ENCODE measurements around a stretch of chr21.

- PRO-cap = no peak
Measured at GRCh38 chr21:38821202-38821911, 15.6 kb downstream of the ETS2 start.

GRCh38 chr21:38954350-38954724 is 148.6 kb downstream of the ETS2 start:
- PRO-cap = bidirectional peak, plus-strand start at chr21:38954859, minus-strand start at chr21:38954589

- PRO-cap = no peak
Measured at GRCh38 chr21:39030312-39030910, 152.8 kb downstream of the PSMG1 start.

DNA sequence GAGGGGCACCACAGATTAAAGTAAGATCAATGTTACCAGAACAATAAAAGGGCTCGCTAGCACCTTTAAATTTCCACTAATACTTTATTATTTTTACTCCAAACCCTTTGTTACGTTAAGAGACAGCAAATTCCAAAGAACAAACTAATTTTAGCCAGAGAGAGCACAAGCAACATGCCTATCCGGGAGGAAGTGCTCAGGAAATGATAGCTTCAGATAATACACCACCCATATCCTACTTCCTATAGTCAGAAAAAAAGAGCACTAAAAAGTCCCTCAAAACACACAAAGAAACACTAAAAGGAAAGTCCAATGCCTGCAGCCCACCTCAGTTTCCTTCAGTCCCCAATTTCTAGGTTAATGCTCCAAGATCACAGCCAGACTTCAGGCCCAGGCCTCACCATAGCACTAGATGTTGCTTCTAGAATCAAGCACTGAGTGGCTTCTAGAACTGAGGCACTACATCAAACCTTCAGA is 142.7 kb downstream of the PSMG1 start:
- PRO-cap = no peak

- PRO-cap = no peak
Measured at GRCh38 chr21:39311281-39311480, 2.3 kb downstream of the BRWD1 start.

DNA sequence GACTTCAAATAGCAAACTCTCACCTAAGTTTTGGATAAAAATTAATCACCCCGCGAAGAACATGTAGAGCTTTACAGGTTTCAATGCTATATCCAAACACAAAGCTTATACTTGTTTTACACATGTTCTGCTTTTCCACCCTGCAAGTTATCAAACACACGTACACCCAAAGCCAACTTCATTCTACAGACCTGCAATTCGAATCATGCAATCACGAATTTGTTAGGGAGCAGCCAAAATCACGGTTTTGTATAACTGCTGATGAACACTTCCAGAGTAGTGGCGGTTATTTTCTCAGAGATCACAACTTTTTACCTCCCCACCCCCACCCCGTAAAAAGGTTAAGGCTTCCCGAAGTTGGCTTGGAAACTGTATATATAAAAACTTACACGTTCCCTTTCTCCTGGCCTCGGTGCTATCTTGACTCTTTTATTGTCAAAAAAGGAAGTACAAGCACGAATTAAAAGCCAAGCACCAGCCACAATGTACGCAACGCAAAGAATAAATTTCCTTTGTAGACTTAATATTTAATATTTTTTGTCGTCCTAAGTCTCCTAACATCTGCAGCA is 1.3 kb downstream of the HMGN1 start:
- PRO-cap = no peak

GRCh38 chr21:39536000-39536446 is 76.7 kb upstream of the B3GALT5 start:
- PRO-cap = no peak

GRCh38 chr21:39637275-39638298 is 24.8 kb downstream of the B3GALT5 start:
- PRO-cap = bidirectional peak, plus-strand start at chr21:39637646, minus-strand start at chr21:39637378; unidirectional peak, plus-strand start at chr21:39638071

DNA sequence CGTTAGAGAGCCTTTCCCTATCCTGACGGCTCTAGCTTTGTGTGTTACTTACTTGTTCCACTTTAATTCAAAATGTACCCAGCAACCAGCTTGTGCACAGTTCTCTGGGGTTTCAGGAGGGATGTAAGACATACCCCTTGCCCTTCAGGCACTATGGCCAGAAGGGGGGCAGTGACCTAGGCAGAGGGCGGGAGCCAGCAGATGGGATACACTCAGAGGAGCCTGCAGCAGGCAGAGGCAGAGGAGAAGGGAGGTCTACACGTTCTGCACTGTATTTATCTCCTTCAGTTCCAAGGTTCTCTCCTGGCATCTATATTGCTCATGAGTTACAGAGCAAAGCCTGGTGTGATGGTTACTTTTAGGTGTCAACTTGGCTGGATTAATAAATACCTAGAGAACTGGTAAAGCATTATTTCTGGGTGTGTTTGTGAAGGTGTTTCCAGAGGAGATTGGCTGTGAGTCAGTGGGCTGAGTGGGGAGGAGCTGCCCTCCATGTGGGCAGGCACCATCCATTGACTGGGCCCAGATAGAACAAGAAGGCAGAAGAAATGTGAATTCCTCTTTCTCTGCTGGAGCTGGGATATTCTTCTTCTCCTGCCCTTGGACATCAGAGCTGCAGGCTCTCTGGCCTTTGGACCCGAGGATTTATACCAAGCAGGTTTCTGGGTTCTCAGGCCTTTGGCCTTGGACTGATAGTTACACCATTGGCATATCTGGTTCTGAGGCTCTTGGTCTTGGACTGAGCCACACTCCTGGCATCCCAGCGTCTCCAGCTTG is 44.3 kb downstream of the B3GALT5 start:
- PRO-cap = bidirectional peak, plus-strand start at position 512 of the sequence, minus-strand start at position 286 of the sequence

DNA sequence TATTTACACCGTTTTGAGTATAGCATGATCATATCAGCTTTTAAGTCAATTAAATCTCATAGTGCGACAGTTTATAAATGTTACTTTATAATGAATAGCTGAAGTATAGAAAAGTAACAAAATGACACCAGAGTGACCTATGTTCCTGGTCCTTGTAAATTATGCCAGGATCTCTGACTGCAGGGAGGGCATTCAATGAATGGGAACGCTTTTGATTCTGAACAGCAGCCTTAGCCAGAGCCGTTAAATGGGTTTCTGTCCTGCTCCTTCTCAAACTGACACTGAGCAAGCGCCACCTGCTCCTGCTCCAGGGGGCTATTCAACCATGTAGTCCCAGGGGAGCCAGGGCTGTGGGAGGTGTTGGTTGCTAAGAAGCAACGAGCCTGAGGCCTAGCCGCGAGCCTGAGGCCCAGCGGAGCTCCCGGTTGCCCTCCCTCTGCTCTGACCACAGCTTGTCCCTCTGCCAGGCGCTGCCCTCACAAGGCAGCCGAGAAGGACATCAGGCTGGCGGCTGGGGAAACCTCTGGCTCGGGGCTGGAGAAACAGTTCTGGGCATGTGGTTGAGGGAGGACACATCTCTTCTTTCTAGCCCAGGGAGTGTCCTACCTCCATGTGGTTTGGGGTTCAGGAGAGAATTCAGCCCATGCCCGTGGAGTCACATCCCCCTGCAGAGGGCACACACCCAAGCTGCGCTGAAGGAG is 17.9 kb downstream of the PCP4 start:
- PRO-cap = no peak

DNA sequence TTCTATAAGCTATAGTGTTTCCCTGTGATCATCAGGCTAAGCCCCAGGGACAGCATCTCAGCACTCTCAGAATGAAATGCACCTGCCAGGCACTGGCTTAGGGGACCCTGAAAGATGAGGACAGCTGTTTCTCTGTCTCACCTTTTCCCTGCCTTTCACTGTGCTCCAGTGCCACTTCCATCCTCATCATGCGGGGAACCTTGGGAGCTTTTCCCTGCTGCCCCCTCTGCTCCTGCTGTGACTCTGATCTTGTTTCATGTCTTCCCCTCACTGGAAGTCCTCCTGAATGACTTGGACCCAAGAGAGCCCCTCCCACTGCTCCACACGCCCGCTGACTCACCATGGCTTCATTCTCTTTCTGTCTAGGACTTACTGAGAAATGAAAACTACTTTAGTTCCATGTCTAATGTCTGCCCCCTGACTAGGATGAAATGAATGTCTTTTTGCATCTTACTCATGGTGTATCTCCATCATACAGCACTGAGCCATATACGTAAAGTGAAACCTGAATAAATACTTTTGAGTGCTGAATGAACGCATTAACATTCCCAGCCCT is 182.0 kb downstream of the PCP4 start:
- PRO-cap = no peak

GRCh38 chr21:40841882-40842304 is 5.1 kb downstream of the DSCAM start:
- PRO-cap = no peak

DNA sequence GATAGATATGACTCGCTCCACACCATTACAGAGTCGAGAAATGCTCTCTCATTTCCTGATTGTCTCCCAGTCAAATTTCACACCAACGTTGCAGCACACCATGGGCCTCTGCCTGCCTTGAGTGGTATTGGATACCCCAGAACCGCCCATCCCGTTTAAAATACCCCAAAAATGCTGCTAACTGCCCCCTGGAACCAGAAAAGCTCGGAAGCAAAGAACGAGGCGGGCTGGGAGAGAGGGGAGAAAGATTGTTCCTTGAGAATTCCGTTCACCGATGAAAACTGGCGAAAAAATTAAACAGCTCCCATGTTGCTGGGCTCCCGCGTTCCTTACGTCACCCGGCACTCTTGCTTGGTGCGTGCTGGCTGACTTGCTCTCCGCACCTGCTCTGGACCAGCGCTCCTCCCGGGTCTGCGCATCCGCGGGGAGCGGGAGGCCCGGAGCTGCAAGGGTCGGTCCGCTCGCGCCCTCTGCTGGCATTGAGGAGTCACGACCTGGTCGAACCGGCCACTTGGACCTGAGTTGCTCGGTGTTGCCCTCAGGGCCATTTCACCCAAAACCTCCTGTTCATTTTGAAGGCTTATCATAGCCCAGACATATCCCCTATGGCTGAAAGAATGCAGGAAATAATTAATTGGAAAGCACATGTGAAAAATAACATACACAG is 99.1 kb upstream of the BACE2 start:
- PRO-cap = no peak

- PRO-cap = unidirectional peak, minus-strand start at chr21:41242589
Measured at GRCh38 chr21:41242327-41242844, 74.2 kb upstream of the FAM3B start.

DNA sequence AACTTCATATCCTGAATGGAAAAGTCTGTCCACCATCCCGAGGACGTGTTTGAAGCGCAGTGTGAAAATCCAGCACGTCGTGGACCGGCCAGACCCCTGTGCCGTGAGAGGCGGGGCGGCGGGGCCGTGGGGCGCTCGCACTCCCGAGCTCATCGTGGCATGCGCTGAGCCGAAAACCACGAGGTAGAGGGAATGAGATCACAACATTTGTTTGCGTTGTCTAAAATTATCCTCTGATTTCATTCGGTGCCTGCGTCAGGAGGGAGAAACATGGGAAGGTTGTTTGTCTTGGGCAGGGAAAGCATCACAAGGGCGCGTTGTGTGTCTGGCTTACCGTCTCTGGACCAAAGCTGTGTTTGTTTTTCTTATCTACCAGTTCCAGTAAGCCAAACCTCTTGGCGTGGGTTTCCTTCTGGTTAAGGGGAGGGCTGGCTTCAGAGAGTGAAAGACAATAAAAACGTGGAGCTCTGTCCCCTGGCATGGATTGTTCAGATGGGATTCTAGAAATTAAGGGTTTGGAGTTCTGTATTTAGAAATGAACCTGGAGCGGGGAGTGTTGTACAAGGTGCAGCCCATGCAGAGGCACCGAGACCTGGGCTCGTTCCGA is 69.0 kb upstream of the FAM3B start:
- PRO-cap = bidirectional peak, plus-strand start at position 286 of the sequence, minus-strand start at position 156 of the sequence; bidirectional peak, plus-strand start at position 445 of the sequence, minus-strand start at position 341 of the sequence

- PRO-cap = no peak
Measured at GRCh38 chr21:41275105-41275843, 41.3 kb upstream of the FAM3B start.

- PRO-cap = bidirectional peak, plus-strand start at chr21:41360820, minus-strand start at chr21:41360672
Measured at GRCh38 chr21:41360318-41361253, 1.2 kb upstream of the MX2 start.

DNA sequence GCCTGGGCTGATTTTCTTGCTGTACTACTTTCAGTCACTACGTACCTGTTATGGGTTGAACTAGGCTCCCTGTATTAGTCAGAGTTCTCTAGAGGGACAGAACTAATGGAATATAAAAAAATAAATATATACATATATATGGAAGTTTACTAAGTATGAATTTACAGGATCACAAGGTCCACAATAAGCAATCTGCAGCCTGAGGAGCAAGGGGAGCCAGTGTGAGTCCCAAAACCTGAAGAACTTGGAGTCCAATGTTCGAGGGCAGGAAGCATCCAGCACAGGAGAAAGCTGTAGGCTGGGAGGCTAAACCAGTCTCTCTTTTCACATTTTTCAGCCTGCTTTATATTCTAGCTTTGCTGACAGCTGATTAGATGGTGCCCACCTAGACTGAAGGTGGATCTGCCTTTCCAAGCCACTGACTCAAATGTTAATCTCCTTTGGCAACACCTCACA is 2.7 kb downstream of the MX2 start:
- PRO-cap = no peak

DNA sequence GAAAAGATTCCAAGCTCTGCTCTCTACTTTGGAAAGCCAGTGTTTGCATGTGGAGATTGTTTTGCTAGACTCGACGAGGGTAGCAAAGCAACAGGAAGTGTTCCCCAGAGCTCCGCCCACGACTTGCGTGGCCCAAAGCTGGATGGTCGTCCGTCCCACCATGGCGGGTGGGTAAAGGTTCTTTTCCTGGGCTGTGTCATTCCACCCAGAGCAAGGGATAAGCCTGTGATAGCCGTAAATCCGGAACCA is 8.0 kb downstream of the MX2 start:
- PRO-cap = bidirectional peak, plus-strand start at position 143 of the sequence, minus-strand start outside the sequence

- PRO-cap = no peak
Measured at GRCh38 chr21:41468284-41468814, 39.6 kb downstream of the TMPRSS2 start.

Measured in rectum (tissue), 1 donor.